SK-N-DZ (cell line): ENCODE measurements around the genes CCNA2, IL2 and IL21.

GRCh38 chr4:121823365-121824310 is at the start of gene CCNA2:
TSS of gene CCNA2 (minus strand) at chr4:121823883.
RAMPAGE:
- cytosol, long total RNA = start-site peak on the minus strand at chr4:121823836-121823908, 785 and 653 reads in 2 replicates
- nucleus, long total RNA = no peak

DNA sequence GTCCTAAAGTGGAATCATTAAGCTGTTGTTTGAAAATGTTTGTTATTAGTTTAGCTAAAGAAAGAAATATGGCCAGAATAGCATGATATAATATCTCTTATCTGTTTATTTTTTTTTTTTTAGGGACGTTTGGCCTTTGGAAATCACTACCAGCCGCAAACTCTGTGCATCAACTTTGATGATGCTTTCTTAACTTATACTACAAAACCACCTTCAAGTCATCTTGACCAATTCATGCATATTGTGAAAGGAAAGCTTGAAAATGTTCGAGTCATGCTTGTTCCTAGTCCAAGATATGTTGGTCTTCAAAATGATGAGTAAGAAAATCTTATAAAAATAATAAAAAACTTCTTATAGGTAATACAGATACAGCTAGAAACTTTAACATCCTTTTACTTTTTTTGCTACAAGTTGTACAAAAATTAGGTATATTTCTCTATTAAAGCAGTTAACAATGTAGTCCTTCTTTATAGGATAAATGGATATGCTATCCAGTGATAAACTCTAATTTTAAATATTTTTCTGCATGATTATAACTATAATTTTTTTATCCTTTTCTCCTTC is 35.7 kb downstream of the BLTP1 start:
RAMPAGE:
- cytosol, long total RNA = no peak
- nucleus, long total RNA = no peak

DNA sequence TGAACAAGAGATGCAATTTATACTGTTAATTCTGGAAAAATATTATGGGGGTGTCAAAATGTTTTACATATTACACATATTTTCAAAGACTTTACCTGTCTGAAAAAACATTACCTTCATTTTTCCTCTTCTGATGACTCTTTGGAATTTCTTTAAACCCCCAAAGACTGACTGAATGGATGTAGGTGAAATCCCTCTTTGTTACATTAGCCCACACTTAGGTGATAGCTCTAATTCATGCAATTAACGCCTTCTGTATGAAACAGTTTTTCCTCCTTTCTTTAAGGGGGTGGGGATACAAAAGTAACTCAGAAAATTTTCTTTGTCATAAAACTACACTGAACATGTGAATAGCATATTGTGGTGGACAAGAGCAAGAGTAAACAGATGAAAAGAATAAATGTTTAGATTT is at the start of gene IL2:
Gene IL2, minus strand, starts transcription at position 228 of the 412 bp plus-strand sequence.
RAMPAGE:
- cytosol, long total RNA = no peak
- nucleus, long total RNA = no peak

DNA sequence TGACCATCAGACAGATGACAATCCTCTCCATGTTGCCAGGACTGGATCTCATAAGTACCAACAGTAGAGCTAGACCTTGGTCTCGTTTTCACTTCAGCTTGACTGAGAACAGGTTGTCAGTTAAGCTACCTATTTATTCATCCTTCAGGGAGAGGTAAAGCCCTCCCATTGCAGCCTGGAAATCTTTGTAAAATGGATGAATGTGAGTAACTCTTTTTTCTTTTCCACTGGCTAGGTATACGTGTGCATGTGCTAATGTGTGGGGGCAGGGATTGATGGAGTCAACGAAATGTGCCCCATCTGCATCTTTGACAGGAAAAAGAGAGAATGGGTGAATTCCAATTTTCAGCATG is at the start of gene IL21:
Gene IL21, minus strand, starts transcription at position 107 of the 353 bp plus-strand sequence.
RAMPAGE:
- cytosol, long total RNA = no peak
- nucleus, long total RNA = no peak

DNA sequence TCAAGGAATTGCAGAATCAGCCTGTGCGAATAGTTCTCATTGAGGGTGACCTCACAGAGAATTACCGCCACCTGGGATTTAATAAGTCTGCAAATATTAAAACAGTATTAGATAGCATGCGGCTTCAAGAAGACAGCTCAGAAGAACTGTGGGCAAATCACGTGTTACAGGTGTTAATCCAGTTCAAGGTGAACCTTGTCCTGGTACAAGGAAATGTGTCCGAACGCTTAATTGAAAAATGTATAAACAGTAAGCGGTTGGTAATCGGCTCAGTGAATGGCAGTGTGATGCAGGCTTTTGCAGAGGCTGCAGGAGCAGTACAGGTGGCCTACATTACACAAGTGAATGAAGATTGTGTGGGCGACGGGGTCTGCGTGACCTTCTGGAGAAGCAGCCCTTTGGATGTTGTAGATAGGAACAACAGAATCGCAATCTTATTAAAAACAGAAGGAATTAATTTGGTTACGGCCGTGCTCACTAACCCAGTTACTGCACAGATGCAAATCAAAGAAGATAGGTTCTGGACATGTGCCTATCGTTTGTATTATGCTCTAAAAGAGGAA is 10.5 kb downstream of the BBS12 start:
RAMPAGE:
- cytosol, long total RNA = no peak
- nucleus, long total RNA = no peak

RAMPAGE:
- cytosol, long total RNA = no peak
- nucleus, long total RNA = no peak
Observed at GRCh38 chr4:122782995-122783776, 43.4 kb upstream of the FGF2 start.

DNA sequence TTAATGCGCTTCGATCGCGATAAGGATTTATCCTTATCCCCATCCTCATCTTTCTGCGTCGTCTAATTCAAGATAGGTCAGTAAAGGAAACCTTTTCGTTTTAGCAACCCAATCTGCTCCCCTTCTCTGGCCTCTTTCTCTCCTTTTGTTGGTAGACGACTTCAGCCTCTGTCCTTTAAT is 658 bp upstream of the FGF2 start:
RAMPAGE:
- cytosol, long total RNA = no peak
- nucleus, long total RNA = no peak

GRCh38 chr4:122827906-122828375 is 1.3 kb downstream of the FGF2 start:
RAMPAGE:
- cytosol, long total RNA = no peak
- nucleus, long total RNA = no peak

GRCh38 chr4:122928870-122929337 is 6.0 kb downstream of the SPATA5 start:
RAMPAGE:
- cytosol, long total RNA = no peak
- nucleus, long total RNA = no peak

GRCh38 chr4:123435153-123435569 is 38.6 kb downstream of the SPRY1 start:
RAMPAGE:
- cytosol, long total RNA = no peak
- nucleus, long total RNA = no peak

GRCh38 chr4:123478683-123479587 is 82.3 kb downstream of the SPRY1 start:
RAMPAGE:
- cytosol, long total RNA = no peak
- nucleus, long total RNA = no peak

DNA sequence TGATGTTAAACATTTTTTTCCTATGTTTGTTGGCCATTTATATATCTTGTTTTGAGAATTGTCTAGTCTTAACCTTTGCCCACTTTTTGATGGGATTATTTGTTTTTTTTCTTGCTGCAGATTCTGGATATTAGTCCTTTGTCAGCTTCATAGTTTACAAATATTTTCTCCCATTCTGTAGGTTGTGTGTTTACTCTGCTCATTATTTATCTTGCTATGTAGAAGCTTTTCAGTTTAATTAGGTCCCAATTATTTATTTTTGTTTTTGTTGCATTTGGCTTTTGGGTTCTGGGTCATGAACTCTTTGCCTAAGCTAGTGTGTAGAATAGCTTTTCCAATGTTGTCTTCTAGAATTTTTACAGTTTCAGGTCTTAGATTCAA is 169.9 kb downstream of the SPRY1 start:
RAMPAGE:
- cytosol, long total RNA = no peak
- nucleus, long total RNA = no peak

GRCh38 chr4:123588580-123588916 is 192.0 kb downstream of the SPRY1 start:
RAMPAGE:
- cytosol, long total RNA = no peak
- nucleus, long total RNA = no peak

RAMPAGE:
- cytosol, long total RNA = no peak
- nucleus, long total RNA = no peak
Observed at GRCh38 chr4:123588917-123589290, 192.3 kb downstream of the SPRY1 start.

DNA sequence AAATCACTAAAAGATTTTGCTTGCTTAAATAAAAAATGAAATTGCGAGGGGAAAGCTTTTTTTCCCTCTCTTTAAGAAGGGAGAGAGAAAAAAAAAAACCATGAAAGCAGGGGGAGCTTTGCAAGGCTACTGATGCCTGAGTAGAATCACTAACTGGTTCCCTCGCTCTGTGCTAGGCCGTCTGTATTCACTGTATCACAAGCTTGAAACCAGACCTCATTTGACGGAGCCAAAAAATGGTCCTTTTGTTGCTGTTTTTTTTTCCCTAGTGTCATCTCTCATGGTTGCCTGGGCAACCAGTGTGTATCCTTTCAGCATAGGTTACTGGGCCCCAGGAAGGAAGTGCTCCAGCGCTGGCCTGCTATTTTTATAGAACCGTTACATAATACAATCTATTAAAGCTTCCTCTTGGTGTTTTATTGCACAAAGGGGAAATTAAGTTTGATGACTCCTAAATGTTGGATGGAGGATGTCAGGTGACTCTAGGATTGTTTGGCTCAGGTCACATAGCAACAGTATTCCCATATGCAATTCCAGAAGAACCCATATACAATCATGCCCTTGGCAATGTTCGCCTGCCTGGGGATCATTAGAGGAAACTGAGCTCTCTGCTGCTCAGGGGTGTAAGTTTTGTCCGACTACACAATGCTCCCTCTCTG is 220.4 kb downstream of the SPRY1 start:
RAMPAGE:
- cytosol, long total RNA = no peak
- nucleus, long total RNA = no peak

DNA sequence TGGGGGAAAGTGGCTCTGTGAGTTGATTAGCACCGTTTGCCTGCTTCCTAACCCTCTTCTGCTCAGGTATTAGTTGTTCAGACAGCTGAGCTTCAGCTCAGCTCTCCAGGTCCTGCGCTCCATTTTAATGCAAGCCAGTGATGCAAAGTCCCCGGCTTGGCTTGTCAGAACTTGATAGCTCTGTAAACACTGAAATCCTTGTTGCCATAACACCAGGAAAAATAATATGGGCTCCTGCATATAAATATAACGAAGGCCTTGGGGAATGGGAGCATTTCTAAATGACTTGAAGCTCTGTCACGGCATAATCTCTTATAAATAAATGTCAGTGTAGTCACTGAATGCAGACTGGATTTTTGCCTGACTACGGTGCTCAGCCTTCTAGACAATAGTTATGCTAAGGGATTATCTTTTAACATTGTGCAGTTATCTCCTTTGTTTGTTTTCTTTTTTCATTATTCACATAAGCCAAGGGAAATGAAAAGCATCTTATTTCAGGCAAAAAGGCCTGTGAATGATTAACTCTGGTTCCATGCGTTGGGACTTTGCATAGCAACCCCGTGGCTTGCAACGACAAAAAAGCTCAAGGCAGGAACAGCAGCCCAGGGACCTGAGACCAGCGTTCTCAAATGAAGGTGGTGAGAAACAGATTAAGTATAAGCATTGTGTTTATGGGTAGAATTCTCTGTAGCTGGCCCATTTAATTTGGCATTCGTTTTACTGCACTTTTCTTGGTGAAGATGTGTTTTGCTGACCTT is 253.3 kb downstream of the SPRY1 start:
RAMPAGE:
- cytosol, long total RNA = no peak
- nucleus, long total RNA = no peak

DNA sequence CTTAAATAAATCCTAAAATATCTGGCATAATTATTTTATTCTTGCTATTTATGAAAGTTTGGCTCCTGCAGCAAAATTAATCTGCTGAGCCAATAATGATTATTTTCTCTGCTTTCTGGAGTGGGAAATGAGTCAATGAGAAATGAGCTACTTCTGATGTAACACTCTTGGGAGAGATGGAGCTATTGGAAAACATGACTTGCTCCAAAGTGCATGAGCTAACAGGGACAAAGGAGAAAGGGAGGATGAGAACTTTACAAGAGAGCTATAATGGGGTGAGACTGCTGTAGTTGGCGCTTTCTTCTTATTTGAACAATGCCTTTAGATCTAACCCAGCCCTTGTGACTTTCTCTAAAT is 615.1 kb downstream of the ANKRD50 start:
RAMPAGE:
- cytosol, long total RNA = no peak
- nucleus, long total RNA = no peak

RAMPAGE:
- cytosol, long total RNA = no peak
- nucleus, long total RNA = no peak
Observed at GRCh38 chr4:124491390-124491749, 221.2 kb downstream of the ANKRD50 start.

GRCh38 chr4:125315518-125315900 is 754 bp downstream of the FAT4 start:
RAMPAGE:
- cytosol, long total RNA = no peak
- nucleus, long total RNA = no peak

RAMPAGE:
- cytosol, long total RNA = no peak
- nucleus, long total RNA = no peak
Observed at GRCh38 chr4:127783658-127783941, 1.5 kb downstream of the HSPA4L start.